A375 (cell line): ENCODE measurements around the genes NAA11 and TMEM150C.

DNA sequence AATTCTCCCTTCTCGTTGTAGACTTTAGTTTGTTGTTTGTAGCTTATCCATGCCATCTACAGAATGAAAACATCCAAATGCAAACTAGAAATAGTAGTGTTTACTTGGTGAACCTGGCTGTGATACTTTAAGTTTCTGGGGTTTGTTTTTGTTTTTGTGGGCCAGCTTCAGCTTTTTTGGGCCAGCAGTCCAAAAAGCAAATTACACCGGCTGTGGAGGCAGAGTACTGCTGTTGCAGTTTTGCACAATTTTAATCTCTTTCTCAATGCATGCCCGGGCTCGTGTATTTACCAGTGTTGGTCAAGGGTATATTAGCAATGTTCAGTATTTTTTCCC lies 1.6 kb upstream of the CNOT6L start:
- RAMPAGE, long total RNA: no peak

GRCh38 chr4:78628219-78629117 lies 76.9 kb downstream of the ANXA3 start:
- RAMPAGE, long total RNA: no peak

GRCh38 chr4:78783684-78784959 lies 8.0 kb downstream of the BMP2K start:
- RAMPAGE, long total RNA: no peak

DNA sequence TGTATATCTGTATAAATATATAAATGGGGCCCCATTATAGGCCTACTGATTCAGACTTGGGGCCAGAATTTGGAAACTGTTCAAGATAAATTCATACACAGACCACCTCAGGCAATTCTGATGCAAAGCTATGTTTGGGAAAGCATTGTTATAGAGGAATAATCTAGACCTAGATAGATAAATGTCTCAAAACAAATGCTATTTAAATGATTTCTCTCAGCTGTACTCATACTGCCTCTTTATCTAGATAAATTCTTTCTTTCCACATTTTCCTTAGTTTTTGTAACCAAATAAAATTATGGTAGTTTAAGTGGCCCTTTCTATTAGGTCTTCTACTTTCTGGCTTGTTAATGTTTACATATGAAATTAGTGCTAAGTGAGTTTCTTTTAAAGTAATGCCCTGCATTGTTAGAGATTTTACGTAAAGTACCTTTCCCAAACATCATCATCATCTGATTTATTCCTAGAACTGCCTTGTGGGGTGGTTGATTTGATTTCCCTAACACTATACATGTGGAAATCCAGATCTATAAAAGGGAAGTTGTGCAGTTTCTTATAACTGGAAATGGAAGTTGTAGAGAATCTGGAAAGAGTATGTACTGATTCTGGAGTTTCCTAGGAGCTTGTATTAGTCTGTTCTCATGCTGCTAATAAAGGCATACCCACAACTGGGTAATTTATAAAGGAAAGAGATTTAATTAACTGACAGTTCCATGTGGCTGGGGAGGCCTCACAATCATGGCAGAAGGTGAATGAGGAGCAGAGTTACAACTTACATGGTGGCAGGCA lies 47.7 kb downstream of the BMP2K start:
- RAMPAGE, long total RNA: no peak

DNA sequence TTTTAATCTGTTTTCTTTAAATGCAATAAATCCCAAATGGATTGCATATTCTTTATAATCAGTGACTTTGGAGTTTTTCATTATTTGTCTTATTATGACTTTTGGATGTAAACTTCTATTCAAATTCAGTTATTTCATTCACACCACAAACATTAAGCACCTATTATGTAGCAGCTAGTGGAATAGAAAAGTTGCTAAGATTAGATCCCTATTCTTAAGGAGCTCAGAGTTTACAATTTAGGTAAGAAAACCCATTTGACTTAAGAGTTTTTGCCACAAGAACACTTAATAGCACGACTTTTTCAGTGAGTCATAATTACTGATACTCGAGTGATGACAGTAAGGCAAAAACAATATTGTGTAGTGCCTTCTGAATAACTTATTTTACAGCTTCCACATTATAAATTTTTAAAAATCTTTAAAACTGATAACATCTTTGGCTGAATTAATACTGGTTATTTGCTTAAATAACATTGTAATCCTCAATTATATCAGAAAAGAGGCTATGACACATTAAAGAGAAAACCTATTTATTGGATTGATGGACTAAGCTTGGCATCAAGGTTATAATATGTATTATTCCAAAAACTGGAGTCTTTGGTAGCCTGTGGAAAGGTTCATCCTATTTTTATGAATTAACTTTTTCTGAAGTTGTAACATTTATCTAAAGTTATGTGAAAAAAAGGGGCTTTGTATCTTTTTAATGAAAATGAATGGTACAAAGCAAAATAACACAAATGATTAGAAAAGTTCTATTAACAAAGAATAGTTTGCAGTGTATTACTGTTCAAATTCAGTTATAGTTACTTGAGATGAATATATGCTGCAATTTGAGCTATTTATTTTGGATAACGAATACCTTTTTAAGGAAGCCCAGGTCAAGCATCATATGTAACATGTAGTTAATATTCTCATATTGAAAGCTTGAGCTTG lies 22.7 kb downstream of the PAQR3 start:
- RAMPAGE, long total RNA: no peak

DNA sequence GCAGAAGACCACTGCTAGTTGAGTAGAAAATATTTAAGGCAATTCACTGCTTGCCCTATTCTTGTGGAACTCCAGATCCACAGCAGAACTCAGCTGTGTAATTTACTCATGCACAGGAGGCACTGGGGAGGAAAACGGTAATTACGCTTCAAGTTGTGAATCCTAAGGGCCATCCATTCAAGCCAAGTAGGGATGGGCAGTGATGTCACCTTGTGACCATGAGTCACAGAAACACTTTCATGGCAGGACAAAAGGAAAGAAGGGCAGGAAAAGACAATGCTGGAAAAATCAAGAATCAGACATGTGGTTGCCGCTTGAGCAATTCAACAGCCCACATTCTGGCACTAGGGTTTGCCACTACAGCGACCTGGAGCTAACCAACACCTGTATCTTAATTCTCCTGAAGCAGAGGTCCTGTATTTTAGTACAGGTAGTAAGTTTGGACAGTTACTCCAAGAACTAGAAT lies 1.4 kb downstream of the PAQR3 start:
- RAMPAGE, long total RNA: no peak

GRCh38 chr4:79325725-79326505 lies at the start of gene NAA11:
TSS of gene NAA11 (minus strand) at chr4:79326061.
- RAMPAGE, long total RNA: no peak

DNA sequence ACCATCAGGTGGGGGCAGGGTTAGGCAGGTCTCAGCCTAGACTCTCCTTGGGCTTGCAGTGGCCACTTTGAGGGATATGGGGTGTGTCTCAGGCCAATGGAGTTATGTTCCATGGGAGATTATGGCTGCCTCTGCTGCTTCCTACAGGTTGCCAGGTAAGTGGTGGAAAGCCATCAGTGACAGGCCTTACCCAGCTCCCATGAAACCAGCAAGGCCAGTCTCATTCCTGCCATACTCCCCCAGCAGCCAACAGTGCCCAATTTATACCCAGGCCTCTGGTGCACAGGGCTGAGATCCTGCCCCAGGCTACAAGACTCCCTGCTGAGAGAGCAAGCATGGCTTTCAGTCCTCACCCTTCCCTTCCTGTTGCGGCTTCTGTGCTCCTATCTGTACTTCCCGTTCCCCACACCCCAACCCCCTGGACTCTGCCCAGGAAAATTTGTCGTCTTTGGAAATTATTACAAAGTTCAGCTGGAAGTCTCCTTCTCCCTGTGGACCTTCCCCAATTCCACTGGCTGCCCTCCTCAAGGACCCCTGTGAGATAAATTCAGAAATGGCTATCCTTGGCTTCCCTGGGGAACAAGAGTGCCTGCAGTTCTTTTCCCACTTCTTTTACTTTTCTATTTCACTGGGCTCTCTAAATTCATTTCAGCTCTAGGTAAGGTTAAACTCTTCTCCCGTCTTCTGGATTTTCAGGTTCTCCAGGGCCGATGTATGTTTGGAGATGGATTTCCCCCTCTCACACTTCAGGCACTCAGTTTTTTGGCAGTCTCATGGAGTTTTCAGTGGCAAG lies 84.1 kb upstream of the GK2 start:
- RAMPAGE, long total RNA: no peak

GRCh38 chr4:80036845-80037548 lies 36.0 kb downstream of the ANTXR2 start:
- RAMPAGE, long total RNA: no peak

DNA sequence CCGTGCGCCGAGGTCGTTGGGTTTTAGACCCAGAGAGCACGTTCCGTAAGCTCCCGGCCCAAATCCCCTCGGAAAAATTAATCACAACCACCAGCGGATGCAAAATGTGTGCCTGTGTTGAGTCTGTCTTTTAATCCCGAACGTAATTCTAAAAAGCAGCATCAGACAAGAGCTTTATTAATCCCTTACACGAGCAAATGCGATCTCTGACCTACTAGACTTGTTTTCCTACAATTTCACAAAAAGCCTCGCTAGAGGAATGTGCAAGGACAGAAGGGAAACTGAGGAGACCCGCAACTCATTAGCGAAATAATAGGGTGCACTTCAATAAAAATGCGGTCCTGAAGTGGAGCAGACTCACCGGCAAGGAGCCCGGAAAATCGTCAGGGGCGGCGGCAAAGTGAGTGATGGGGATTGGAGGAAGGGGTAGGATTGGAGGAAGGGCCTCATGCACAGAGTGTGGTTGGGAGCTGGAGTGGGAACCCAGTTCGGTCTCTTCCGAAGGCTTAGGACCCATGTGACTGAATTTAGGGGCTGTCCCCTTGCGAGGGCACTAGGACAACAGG lies 12.1 kb upstream of the PRDM8 start:
- RAMPAGE, long total RNA: no peak

GRCh38 chr4:80572462-80572662 lies 236.8 kb downstream of the CFAP299 start:
- RAMPAGE, long total RNA: no peak

- RAMPAGE, long total RNA: no peak
Measured at GRCh38 chr4:81118184-81118741, 87.8 kb downstream of the BMP3 start.

GRCh38 chr4:81625966-81626523 lies 154.3 kb upstream of the RASGEF1B start:
- RAMPAGE, long total RNA: no peak

- RAMPAGE, long total RNA: no peak
Measured at GRCh38 chr4:82353242-82353924, 20.4 kb downstream of the HNRNPD start.

- RAMPAGE, long total RNA: no peak
Measured at GRCh38 chr4:82374082-82374699, 400 bp upstream of the HNRNPD start.

GRCh38 chr4:82402489-82402830 lies 27.8 kb downstream of the HNRNPDL start:
- RAMPAGE, long total RNA: no peak

GRCh38 chr4:82423224-82424450 lies 6.6 kb downstream of the HNRNPDL start:
- RAMPAGE, long total RNA: no peak

- RAMPAGE, long total RNA: no peak
Measured at GRCh38 chr4:82427905-82428729, 2.1 kb downstream of the HNRNPDL start.

GRCh38 chr4:82561510-82562572 lies at the start of gene TMEM150C:
TSS of gene TMEM150C (minus strand) at chr4:82561988.
- RAMPAGE, long total RNA: no peak

DNA sequence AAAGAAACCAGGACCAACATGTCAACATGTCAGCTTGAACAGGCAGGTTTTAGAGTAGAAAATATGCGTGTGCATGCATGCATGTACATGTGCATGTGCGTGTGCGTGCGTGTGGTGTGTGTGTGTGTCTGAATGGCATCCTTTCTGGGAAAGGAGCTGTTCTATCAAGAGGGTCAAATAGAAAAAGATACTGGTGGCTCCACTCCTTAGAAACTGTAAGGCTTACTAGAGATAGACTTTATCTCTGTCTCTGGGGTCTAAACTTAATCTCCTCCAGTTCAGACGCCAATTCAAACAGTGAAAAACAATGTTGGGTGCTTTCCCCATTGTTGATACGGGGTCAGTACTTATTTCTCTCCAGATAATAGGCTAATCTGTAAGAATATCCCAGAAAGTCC lies 110.4 kb downstream of the SCD5 start:
- RAMPAGE, long total RNA: no peak